RPMI7951 (cell line): ENCODE data around the gene ERC1.

- RAMPAGE, long total RNA: no peak
These were observed 45.7 kb upstream of the IQSEC3 start for GRCh38 chr12:20762-21455.

DNA sequence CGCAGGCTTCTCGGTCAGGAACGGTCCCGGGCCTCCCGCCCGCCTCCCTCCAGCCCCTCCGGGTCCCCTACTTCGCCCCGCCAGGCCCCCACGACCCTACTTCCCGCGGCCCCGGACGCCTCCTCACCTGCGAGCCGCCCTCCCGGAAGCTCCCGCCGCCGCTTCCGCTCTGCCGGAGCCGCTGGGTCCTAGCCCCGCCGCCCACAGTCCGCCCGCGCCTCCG lies 35.4 kb upstream of the IQSEC3 start:
- RAMPAGE, long total RNA: no peak

DNA sequence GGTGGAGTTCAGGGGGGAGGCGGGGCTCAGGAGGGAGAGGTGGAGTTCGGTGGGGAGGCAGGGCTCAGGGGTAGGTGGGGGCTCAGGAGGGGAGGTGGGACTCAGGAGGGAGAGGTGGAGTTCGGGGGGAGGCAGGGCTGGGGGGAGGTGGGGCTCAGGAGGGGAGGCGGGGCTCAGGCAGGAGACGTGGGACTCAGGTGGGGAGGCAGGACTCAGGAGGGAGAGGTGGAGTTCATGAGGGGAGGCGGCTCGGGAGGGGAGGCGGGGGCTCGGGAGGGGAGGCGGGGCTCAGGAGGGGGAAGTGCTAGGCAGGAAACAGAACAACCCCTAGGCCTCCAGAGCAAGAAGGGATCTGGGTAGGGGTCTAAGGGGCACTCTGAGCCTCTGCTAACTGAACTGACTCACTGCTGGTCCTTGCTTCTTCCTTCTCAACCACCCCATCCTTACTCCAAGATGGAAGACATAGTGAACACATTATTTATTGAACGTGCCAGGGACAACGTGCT lies 37.1 kb downstream of the IQSEC3 start:
- RAMPAGE, long total RNA: no peak

- RAMPAGE, long total RNA: no peak
These were observed 39.7 kb downstream of the IQSEC3 start for GRCh38 chr12:106173-106835.

DNA sequence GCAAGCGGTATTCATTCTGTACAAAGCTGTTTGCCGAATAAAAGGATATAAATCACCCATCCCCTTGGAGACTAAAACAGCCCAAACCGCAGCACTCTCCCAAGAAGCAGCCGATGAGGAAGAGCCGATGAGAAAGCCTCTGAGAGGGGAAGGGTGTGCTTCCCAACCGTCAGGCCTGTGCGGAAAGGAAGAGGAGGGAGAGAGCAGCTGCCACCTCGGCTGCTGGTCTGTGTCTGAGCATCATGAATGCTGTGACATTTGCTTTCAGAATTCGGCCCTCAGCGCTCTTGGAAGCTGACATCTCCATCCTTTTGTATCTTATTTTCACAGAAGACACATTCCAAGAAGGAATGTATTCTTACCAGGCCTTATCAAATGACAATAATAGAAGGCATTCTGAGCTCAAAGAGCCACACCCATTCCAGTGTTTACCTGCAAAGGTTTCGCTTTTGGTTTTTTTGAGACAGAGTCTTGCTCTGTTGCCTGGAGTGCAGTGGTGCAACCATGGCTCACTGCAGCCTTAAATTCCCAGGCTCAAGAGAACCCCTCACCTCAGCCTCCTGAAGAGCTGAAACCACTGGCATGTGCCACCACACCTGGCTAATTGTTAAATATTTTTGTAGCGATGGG lies 69.4 kb downstream of the SLC6A12 start:
- RAMPAGE, long total RNA: no peak

DNA sequence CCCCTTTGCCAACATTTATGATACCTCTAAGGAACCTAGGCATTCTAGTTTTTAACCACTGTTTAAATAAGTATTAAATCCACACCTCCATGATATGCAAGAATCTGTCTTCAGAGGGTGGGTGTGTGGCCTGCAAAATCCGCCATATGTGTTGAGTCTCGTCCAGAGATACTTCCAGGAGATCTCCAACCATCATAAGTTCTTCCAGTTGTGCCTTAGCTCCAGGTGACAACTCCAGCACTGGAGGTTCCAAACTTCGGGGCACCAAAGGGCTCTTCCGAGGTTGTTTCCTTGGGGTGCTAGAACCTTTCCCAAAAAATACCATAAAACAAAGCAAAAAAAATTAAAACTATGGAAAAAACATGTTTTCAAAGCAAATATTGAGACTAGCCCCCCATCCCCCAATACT lies 32.9 kb upstream of the SLC6A13 start:
- RAMPAGE, long total RNA: no peak

- RAMPAGE, long total RNA: no peak
These were observed 73.2 kb downstream of the B4GALNT3 start for GRCh38 chr12:532719-533469.

- RAMPAGE, long total RNA: no peak
These were observed 83.1 kb downstream of the B4GALNT3 start for GRCh38 chr12:542691-543426.

- RAMPAGE, long total RNA: no peak
These were observed 35.2 kb downstream of the NINJ2 start for GRCh38 chr12:627885-628605.

DNA sequence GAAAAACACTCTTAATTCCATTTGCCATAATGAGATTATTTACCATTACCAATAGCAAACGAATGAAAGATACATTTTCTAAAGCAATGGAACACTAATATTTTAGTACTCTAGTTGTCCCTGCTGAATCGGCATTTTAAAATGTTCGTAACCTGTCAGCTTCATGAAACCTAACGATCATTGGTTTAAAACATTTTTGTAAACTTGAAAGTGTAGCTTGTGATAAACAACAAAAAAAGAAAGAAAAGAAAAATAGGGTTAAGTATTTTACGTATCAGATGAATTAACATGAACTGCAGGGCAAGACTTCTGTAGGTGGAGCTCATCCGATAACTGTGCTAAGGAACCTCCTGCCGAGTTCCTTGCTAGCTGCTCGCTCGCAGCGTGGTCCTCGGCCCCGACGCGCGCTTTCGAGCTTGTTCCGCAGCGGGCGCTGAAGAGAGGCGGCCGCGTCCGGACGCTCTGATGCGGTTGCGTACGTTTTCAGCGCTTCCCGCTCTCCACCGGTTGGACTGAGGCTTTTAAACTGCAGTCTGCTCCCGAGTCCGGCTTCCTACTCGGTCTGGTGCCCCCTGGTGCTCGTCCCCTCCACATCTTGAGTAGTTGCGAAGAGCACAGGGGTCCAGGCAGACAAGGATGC lies 1.4 kb upstream of the WNK1 start:
- RAMPAGE, long total RNA: no peak

- RAMPAGE, long total RNA: no peak
These were observed 66.7 kb downstream of the RAD52 start for GRCh38 chr12:882758-883237.

GRCh38 chr12:884062-884384 lies 65.5 kb downstream of the RAD52 start:
- RAMPAGE, long total RNA: no peak

- RAMPAGE, long total RNA: no peak
These were observed 35.6 kb downstream of the RAD52 start for GRCh38 chr12:913898-914273.

DNA sequence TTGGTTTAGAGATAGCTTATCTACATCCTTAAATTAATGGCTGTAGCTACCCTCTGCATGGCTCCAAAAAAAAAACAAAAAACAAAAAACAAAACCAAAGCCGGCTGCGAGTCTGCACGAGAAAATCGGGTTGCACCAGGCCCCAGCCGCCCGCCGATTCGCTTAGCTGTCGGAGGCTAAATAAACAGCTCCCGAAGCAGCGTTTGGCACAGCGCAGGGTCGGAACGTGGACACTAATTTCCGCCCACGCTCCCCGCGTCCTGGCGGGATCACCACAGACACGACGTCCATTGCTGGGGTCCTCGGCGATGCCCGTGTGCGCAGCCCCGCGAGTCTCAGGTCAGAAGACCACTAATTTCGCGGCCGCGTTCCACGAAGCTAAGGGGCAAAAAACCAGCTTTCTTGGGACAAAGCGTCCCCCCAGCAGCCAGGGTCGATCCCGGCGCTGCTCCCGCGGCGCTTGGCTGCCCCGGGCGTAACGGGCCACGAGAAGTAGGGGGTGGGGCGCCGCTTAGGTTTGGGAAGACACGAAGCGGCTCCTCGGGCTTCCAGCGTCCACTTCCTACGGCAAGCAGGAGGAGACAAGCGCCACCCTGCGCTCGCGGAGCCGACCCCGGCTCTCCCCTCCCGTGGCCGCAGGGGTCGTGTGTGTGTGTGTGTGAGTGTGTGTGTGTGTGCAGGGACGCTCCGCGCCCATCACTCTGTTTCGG lies 577 bp upstream of the ERC1 start:
- RAMPAGE, long total RNA: no peak

- RAMPAGE, long total RNA: no peak
These were observed at the start of gene ERC1 for GRCh38 chr12:991001-991462. Gene ERC1, plus strand, starts transcription at chr12:991223.

GRCh38 chr12:1022923-1023525 lies 32.0 kb downstream of the ERC1 start:
- RAMPAGE, long total RNA: no peak

DNA sequence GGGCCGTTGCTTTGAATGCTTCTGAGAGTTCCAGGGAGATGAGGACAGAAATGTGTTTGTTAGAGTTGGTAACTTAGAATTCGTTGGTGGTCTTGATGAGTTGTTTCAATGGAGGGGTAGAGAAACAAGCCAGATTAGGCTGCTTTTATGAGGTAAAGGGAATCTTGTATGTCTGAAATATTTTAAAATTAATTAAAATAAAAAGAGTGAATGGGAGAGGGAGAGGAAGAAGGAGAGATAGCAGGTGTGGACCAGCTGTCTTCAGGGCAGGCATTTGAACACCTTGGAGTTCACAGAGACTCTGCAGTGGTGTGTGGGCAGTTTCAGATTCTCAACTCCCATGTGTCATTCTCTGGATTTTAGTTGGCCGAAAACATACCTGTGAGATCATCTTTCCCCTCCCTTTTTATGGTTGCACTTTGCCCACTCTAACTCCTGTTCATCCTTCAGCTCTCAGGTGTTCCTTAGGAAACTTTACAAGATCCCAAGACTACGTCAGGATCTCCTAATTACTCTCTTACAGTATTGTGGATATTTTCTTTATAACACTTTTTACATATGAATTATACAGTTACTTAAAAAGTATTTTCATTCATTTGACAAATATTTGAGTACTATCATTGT lies 108.1 kb downstream of the ERC1 start:
- RAMPAGE, long total RNA: no peak

DNA sequence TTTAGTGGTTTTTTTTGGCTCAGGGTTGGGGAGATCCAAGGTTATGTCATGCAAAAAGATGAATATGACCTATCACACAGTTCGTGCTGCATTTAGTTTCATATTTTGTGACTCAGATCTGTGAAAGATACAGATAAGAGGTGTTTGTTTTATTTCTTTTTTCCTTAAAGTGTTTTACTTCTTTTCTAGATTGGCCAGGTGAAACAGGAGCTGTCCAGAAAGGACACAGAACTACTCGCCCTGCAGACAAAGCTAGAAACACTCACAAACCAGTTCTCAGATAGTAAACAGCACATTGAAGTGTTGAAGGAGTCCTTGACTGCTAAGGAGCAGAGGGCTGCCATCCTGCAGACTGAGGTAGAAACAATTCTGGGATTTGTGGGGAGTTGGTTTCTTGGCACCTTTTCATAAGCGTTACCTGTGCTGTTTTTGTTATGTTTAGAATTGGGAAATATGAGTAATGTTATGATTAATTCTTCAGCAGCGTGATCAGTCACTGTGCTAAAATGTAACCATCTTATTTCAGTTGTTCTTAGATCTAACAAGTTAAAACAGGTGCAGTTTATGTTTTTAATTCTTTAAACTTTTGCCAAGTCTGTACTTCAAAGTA lies 124.8 kb downstream of the ERC1 start:
- RAMPAGE, long total RNA: no peak

DNA sequence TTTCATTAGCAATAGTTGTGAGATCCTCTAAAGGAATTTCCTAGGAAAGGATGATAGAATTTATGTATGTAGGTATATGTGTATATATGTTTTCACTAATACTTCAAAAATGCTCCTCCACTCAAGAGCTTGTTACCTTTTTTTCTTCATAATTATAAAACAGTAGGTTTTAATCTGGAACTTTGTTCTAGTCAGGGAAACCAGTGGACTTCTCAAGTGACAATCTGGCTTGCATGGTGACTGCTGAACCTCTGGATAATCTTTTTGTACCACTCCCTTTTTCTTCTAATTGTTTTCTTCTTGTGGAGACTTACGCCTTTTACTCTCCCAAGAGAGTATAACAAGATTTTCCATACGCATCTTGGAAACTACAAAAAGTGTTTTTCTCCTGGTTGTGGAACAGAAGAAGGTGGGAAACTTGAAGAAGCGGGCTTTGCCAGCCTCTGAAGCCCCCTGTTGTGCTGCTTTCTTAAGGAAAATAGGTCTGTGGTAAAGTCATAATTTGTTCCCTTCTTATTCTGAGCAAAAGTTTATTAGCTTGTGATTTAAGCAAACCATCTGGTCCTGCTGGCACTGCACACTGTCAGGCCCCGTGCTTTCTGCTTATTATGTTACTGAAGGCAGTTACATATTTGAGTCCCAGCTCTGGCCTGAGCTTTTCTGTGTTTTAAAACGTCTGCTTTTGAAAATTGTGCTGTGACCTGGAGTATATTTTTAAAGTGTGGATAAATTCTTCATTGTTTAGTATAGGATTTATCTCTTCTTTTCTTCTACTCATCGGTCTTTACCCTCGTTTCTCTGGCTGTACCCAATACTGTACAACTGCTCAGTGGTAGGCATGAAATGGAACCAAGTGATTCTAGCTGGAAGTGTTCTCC lies 291.8 kb downstream of the ERC1 start:
- RAMPAGE, long total RNA: no peak

- RAMPAGE, long total RNA: no peak
These were observed 298.8 kb downstream of the ERC1 start for GRCh38 chr12:1289786-1290308.